Upper lobe of left lung (tissue), 5 donors: ENCODE data around the gene PPP1R16B.

- PRO-cap, 2 experiments = no peak in any of the 2 experiments
- RAMPAGE, long total RNA, 4 experiments = no peak in any of the 4 experiments
Measured at GRCh38 chr20:37356865-37357345, 11.0 kb downstream of the SRC start.

GRCh38 chr20:37712613-37712974 is 18.8 kb downstream of the CTNNBL1 start:
- PRO-cap, 2 experiments = no peak in any of the 2 experiments
- RAMPAGE, long total RNA, 4 experiments = no peak in any of the 4 experiments

DNA sequence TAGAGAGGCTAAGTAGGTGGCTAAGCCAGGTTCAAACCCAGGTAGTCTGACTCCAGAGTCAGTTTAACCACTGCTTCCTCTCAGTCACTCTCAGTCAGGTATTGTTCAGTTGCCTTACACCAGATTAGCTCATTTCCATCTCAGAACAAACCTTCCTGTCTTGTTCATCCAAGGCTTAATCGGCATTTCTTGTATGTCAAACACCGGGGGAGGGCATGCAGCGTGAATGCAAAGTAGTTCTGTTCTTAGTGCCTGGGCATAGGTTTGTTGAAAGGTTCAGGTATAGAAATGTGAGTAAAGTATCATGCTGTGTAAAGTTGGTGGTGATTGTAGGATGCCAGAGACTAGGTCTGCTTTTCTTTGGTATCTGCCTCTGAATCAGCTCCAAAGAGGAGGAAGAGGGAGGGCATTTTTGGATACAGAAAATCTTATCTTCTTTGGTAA is 51.8 kb downstream of the CTNNBL1 start:
- PRO-cap, 2 experiments = no peak in any of the 2 experiments
- RAMPAGE, long total RNA, 4 experiments = no peak in any of the 4 experiments

- PRO-cap, 2 experiments = no peak in any of the 2 experiments
- RAMPAGE, long total RNA, 4 experiments = no peak in any of the 4 experiments
Measured at GRCh38 chr20:37898119-37898427, 4.9 kb upstream of the VSTM2L start.

DNA sequence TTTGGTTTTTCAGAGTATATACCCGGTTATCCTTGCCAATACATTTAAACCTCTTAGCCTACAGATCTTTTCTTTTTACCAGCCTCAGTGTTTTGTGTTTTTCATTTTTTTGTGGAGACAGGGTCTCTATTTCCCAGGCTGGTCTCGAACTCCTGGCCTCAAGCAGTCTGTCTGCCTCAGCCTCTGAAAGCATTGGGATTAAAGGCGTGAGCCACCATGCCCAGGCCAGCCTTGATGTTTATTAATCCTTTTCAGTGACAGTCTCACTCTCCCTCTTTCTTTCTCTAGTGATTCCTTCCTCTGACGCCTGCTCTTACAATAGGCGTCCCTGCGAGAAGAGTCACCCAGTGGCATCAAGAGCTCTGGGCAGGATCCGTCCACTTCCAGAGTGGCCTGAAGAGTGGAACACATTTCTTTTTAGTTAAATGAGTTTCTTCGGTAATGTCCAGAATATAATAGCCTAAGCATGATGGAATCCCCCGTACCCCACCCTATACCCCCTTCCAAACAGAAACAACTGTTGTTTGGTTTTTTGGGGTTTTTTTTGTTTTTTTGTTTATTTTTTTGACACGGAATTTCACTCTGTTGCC is 53.0 kb downstream of the RPRD1B start:
- PRO-cap, 2 experiments = no peak in any of the 2 experiments
- RAMPAGE, long total RNA, 4 experiments = no peak in any of the 4 experiments

DNA sequence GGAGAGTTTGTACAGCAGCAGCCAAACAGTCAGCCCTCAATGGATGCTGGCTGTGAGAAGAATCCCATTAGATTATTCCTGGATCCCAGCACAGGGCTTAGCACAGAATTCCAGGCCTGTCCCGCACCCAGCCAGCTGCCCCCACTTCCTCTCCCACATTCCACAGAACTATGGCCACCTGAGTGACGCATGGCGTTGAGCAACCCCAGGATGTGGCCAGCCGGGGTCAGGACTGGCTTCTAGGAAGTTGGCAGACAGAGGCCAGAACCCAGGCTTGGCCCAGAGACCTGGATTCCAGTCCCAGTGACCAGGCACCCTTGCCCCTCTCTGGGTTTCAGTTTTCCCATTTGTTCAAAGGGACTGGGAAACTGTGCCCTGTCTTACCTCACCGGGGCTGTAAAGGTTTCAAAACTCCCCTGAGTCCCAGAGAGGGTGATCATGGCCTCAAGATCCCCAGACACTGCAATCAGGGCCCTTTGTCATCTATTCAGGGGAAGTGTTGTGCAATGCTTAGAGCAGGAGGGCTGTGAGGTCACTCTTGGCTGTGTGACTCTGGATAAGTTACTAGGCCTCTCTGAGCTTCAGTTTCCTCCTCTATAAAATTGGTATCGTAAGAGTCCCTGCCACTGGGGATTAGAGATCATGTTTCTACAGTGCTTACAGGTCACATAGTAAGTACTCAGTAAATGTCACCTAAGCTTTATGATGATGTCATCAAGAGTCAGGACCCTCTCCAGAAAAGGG is 3.1 kb upstream of the TGM2 start:
- PRO-cap, 2 experiments = no peak in any of the 2 experiments
- RAMPAGE, long total RNA, 4 experiments = no peak in any of the 4 experiments

DNA sequence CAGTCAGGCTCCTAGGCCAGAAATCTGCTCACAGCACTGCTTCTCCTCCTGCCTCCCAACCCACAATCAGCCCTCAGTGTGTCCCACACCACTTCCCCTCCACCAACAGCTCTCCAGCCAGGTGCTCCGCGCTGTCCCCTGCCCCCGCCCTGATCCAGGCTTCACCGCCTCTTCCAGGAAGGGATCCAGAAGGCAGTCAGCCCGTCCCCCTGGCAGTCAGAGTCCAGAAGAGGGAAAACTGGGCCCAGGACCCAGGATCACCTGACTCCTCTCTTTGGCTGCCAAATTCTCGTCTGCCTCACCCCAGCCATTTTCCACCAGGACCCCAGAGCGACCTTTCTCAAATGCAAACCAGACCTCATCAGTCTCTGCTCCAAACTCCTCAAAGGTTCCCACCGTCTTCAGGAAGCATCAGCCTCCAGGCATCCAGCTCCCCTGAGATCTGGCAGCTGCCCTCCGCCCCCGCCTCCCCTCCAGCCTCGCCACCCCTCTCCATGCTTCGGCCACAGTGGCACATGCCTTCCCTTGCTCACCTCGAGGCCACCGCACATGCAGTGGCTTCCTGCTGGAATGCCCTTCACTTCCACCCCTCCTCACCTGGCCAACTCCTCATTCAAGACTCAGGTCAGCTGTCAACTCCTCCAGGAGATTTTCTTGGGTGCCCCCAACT is 13.6 kb downstream of the KIAA1755 start:
- PRO-cap, 2 experiments = no peak in any of the 2 experiments
- RAMPAGE, long total RNA, 4 experiments = no peak in any of the 4 experiments

GRCh38 chr20:38252297-38253272 is 8.0 kb downstream of the KIAA1755 start:
- PRO-cap, 2 experiments = no peak in any of the 2 experiments
- RAMPAGE, long total RNA, 4 experiments = no peak in any of the 4 experiments

GRCh38 chr20:38420787-38421444 is 51.7 kb upstream of the RALGAPB start:
- PRO-cap, 2 experiments = no peak in any of the 2 experiments
- RAMPAGE, long total RNA, 4 experiments = no peak in any of the 4 experiments

- PRO-cap, 2 experiments = no peak in any of the 2 experiments
- RAMPAGE, long total RNA, 4 experiments = no peak in any of the 4 experiments
Measured at GRCh38 chr20:38550701-38551951, 29.9 kb upstream of the ADIG start.

DNA sequence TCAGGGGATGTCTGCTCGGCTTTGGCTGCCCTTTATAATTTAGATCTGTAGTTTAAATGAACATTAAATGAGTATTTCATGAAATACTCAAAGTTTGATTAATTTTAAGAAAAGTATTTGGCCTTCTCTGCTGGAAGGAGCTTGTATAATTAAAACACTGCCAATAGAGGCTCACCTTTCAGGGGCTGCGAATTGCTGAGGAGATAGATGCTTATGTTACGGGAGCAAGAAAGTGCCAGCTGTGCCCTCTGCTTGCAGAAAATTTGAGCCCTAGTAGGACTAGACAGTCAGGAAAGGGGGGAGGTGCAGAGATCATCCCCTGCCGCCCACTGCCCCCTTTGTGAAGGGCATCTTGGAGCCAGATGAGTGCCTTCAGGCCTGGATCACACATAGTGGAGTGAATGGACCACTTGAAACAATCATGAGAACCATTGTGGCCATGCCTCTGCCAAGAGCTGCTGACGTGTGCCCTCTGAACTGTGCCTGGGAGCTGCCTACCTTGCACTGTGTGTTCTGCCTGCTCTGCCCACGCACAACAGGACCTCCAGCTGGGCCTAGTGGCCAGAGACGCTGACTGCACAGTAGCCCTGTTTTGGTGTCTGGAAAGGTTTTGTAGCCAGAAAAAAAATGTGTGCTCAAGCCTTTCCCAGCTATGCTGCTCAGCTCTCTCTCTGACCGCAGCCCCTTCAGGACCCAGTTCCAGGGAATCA is 1.9 kb upstream of the ADIG start:
- PRO-cap, 2 experiments = no peak in any of the 2 experiments
- RAMPAGE, long total RNA, 4 experiments = no peak in any of the 4 experiments

DNA sequence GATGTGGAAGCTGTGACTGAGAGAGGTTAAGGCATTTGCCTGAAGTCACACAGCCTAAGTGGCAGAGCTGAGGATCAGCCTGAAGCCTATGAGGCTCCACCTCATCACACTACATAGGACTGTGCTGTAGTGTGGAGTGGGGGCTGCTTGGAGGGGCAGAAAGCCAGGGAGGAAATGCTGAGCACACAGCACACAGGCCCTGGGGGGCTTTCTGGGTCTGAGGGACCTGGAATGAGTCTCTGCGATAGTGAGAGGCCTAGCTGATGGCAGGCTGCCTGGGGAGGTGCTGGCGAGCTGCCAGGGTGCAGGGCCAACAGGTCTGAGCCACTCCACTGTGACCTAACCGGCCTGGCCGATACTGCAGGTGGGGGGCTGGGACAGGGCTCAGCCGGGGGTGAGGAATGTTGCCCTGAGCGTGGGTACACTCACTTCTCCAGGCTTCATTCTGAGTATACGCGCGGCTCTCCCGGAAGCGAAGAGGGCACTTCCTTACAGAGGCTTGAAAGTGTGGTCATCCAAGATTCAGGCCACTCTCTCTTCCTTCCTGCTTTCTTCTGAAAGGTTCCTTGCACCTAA is 18.5 kb downstream of the ADIG start:
- PRO-cap, 2 experiments = no peak in any of the 2 experiments
- RAMPAGE, long total RNA, 4 experiments = no peak in any of the 4 experiments

DNA sequence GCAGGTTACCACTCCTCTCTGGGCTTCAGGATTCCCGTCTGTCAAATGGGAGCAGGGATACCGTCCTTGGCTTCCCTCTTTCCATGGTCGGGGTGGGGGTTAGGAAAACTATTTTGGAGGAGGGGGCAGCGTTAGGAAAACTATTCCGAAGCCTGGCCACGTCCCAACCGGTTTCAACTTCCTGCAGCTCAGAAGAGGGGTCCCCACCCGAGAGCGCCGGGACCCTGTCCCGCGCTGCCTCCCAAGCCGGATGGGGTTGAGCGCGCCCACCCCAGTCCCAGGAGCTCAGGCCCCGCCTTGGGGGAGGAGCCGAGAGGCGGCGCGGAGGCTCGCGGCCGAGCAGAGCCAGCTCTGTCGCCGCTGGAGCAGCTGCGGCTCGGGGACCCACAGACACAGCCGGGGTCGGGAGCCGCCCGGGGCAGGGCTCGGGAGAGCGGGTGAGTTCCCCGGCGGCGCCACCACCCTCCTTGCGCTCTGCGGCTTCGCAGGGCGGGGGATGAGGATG is at the start of gene PPP1R16B:
TSS of gene PPP1R16B (plus strand) at position 342 of the 505 bp plus-strand sequence.
- PRO-cap, 2 experiments = peak in 2 of 2 experiments; most common plus-strand start position 354 of the sequence (in 1); most common minus-strand start position 243 of the sequence (in 1)
- RAMPAGE, long total RNA, 4 experiments = start-site peak on the plus strand in 3 of 4 experiments, centred at positions 346 to 371 of the sequence, 31 to 63 reads per replicate

DNA sequence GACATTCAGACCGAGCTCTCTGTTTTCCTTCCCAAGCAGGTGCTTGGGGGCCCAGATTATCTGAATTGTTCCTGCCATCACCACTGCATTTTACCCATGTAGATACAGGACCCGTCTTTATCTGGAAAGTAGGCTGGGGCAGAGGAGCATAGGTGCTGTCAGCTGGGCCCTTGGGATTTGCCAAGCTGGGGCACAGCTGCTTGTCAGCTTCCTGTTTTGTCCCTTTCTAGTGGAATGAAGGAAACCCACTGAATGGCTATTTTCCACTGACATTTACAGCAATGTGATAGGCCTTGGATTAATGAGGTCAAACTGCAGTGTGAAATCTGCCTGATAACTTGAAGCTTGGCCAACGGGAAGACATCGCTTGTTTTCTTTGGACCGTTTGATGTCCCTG is 6.6 kb downstream of the PPP1R16B start:
- PRO-cap, 2 experiments = peak in 1 of 2 experiments; most common plus-strand start position 333 of the sequence (in 1); most common minus-strand start position 228 of the sequence (in 1)
- RAMPAGE, long total RNA, 4 experiments = no peak in any of the 4 experiments

GRCh38 chr20:38870627-38871490 is 55.4 kb upstream of the FAM83D start:
- PRO-cap, 2 experiments = peak in 1 of 2 experiments; most common plus-strand start chr20:38870937 (in 1); most common minus-strand start chr20:38870845 (in 1)
- RAMPAGE, long total RNA, 4 experiments = no peak in any of the 4 experiments

- PRO-cap, 2 experiments = no peak in any of the 2 experiments
- RAMPAGE, long total RNA, 4 experiments = no peak in any of the 4 experiments
Measured at GRCh38 chr20:38873033-38873628, 53.1 kb upstream of the FAM83D start.

DNA sequence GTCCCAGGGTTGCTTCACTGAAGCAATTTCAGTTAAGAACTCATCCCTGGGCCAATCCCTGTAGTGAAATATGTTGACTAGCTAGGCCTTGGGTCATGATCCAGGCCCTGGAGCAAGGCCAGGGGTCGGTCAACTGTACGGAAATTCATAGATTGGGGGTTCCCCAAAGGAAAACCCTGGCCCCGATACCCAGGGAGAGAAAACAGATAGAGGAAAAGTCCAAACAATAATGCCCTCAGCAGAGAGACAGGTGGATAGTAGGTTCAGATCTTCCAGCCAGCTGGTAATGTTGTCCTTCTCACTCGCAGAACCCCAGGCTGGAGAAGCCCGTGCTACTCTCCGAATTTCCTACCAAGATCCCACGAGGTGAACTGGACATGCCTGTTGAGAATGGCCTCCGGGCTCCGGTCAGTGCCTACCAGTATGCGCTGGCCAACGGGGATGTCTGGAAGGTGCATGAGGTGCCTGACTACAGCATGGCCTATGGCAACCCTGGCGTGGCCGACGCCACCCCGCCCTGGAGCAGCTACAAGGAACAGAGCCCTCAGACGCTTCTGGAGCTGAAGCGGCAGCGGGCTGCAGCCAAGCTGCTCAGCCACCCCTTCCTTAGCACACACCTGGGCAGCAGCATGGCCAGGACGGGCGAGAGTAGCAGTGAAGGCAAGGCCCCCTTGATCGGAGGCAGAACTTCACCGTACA is 8.2 kb upstream of the FAM83D start:
- PRO-cap, 2 experiments = no peak in any of the 2 experiments
- RAMPAGE, long total RNA, 4 experiments = no peak in any of the 4 experiments

GRCh38 chr20:38931361-38931777 is 5.2 kb downstream of the FAM83D start:
- PRO-cap, 2 experiments = no peak in any of the 2 experiments
- RAMPAGE, long total RNA, 4 experiments = no peak in any of the 4 experiments

GRCh38 chr20:40323261-40323967 is 365.6 kb downstream of the MAFB start:
- PRO-cap, 2 experiments = no peak in any of the 2 experiments
- RAMPAGE, long total RNA, 4 experiments = no peak in any of the 4 experiments

GRCh38 chr20:40654753-40655512 is 34.1 kb downstream of the MAFB start:
- PRO-cap, 2 experiments = no peak in any of the 2 experiments
- RAMPAGE, long total RNA, 4 experiments = no peak in any of the 4 experiments